A172 (cell line): Measurements from ENCODE around the gene YOD1.

- RAMPAGE, long total RNA = no peak
Measured at GRCh38 chr1:206568142-206568726, 44.0 kb downstream of the EIF2D start.

- RAMPAGE, long total RNA = no peak
Measured at GRCh38 chr1:206573291-206574504, 38.6 kb downstream of the EIF2D start.

DNA sequence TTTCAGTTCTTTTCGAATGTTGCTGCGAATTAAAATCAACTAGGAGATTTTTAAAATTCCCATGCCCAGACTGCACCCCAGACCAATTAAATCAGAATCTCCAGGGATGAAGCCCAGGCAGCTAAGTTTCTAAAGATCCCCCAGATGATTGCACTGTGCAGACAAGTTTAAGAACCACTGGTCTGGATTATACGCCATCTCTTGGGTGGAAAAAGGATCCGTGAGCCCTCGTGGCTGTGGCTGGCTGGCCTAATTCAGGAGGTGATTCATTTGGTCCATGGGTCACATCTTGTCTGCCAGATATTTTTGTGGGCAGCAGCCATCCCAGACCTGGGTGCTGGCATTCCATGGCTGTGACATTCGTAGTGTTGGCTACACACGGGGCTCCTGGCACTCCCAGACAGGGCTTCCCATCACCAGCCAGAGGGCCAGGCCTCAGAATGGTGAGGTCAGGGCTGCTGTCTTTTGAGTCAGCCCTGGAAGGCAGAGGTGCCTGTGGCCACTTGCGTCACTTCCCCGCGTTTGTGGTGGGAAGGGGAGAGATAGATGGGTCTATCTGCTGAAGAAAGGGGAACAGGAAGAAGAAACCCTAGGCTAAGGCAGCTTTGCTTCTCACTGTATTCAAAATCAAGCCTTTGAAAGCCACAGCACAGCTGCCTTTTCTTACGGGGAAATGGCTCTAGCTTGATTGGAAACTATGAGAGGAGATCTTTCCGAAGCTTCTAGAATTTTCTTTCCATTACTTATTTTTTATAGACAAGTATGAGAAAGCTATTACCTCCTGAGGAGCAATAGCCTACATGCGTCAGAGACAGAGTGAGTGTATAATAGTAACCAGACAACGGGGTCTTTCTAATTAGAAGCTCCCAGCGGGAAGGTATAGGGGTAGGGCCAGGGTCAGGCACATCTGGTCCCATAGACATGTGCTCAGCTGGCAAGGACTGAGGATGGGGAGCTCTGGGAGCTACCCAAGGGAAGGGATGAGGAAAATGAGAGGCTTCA, 32.3 kb downstream of the EIF2D start:
- RAMPAGE, long total RNA = no peak

- RAMPAGE, long total RNA = no peak
Measured at GRCh38 chr1:206587060-206587807, 25.0 kb downstream of the EIF2D start.

DNA sequence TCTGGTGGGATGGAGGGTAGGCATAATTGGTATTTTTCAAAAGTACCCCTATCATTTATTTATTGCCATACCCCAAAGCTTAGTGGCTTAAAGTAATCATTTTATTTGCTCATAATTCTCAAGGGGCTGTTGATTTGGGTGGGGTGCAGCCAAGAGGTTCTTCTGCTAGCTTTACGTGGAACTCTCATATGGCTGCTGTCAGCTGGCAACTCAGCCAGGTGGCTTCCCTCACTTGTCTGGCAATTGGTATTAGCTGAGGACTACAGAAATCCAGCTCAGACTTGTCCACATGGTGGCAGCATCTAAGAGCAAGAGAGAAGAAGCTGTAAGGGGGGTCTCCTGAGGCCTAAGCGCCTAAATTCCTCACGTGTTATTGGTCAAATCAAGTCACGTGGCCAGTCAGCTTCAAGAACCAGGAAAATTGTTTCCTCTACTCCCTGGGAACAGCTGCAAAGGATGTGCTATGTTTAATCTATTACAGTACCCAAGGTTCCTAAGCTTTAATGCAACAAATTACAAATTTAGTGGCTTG, 4.3 kb upstream of the DYRK3 start:
- RAMPAGE, long total RNA = no peak

- RAMPAGE, long total RNA = no peak
Measured at GRCh38 chr1:206700229-206701452, 15.9 kb downstream of the MAPKAPK2 start.

- RAMPAGE, long total RNA = no peak
Measured at GRCh38 chr1:206925293-206925834, 3.6 kb upstream of the FCMR start.

DNA sequence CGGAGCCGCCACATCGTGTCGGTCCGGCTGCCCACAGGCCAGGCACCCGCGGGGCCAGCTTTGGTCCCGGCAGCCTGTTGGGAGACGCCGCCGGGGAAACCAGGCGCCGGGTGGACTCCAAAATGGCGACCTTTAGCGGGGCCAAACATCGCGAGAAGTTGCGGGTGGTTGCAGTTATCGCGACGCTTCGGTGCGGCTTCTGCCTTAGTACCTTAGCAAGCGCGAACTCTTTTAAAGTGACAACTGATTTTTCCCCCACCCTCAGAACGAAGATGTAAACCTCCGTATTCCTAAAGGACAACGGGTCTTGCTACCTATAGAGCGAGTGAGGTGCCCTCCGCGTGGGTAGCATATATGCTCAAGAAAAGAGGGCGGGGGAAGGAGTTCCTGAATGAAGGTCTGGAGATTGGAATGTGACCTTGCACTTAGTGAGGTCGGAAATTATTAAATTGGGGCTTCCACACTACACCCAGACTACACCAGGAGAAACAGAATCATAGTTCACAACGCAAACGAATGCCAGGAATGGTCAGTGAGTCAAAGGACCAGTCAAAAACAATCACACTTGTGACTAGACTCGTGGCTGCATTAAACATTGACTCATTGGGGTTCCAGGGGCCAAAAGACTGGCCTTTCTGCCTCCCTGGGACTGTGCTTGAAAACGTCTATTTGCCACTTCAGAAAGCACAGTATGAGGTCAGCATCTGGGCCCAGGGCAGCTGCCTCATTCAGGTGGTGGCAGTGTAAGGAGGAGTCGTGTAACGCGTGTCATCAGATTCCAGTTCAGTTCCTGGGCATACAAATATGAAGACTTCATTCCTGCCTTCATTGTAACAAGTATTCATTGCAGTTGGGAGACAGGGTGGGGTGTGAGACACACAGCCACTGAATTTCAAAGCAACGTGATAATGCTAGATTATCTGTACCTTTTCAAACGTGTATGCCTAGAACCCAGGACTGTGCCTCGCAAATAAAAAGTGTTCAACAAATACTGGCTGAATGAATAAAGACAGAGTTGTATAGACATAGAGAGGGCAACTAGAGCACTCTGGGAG, at the start of gene YOD1:
Gene YOD1, minus strand, starts transcription at position 327 of the 1,055 bp plus-strand sequence.
- RAMPAGE, long total RNA = start-site peak on the minus strand centred at position 104 of the sequence, 67 bp wide, 14 and 14 reads in 2 replicates

DNA sequence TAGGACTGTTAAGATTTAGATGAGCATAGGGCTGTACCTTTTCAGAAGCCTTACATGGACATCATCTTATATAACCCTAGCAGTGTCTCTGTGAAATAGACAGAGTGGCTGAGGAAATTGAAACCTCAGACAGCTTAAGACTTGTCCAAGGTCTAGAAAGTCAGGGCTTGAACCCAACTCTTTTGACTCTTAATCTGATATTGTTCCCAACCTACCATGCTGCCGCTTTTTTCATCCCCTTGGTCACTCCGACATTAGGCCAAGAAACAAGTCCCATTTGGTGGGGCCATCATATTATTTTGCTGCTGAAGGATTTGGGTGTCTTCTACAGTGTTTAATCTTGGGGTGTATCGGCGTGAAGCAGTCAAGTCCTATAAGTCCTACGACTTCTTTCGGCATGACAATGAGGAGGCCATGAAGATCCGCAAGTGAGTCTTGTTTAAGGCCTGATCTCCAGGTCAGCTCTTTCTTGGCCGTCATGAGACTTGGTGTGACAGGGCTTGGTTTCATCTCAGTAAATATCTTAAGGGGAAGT, 9.3 kb downstream of the PFKFB2 start:
- RAMPAGE, long total RNA = no peak

DNA sequence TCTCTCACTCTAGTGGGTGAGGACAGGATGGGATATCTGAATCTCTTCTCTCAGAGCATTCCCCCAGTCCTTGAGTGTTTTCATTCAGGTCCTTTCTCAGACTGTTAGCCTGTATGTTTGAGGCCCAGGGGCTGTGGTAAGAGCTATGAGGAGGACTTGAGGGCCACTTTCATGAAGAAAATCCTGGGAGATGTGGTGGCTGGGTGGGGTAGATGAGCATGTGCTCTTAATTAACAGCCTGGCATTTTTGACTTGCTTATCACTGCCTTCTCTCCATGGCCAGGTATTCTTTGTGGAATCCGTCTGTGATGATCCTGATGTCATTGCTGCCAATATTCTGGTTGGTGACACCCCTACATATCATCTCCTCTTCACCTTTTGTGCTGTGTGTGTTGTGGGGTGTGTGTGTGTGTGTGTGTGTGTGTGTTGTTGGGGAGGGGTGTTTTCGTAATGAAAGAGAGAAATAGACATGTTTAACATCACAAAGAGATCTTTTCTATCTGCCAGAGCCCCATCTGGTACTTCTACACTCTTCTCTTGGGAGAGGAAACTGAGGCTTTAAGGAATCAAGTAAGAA, 10.5 kb downstream of the PFKFB2 start:
- RAMPAGE, long total RNA = no peak

- RAMPAGE, long total RNA = no peak
Measured at GRCh38 chr1:207081158-207081604, 7.5 kb upstream of the C4BPB start.

DNA sequence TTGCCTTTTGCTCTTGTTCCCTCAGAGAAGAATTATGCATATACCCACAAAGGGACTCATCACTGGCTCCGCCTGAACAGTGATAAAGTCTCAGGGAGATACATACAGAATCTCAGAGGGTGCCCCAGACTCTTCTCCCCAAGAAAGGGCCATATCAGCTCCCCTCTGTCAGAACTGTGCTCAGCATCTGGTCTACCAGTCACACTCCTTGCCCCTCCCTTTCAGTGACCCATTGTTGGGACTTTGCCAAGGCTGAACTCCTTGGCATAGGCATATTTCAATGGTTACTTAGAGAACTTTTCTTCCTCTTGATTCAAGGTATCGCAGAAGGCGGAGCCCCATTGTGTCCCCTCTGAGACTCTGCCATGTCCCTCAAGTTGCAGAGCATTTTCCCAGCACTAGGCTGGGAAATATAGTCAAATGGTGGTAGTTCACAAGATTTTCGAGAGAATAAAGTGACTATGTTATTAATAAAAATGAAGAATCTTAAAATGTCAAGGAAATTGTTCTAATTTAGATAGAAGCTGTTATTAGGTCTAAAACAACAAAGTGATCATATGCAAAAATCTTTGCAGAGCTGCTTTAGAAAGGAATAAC, 102.4 kb upstream of the CD55 start:
- RAMPAGE, long total RNA = no peak

GRCh38 chr1:207328763-207329697, 7.6 kb downstream of the CD55 start:
- RAMPAGE, long total RNA = no peak

GRCh38 chr1:207330868-207331458, 9.5 kb downstream of the CD55 start:
- RAMPAGE, long total RNA = no peak

GRCh38 chr1:207334865-207335566, 13.5 kb downstream of the CD55 start:
- RAMPAGE, long total RNA = no peak

GRCh38 chr1:207589425-207590039, 55.4 kb upstream of the CR1L start:
- RAMPAGE, long total RNA = no peak

DNA sequence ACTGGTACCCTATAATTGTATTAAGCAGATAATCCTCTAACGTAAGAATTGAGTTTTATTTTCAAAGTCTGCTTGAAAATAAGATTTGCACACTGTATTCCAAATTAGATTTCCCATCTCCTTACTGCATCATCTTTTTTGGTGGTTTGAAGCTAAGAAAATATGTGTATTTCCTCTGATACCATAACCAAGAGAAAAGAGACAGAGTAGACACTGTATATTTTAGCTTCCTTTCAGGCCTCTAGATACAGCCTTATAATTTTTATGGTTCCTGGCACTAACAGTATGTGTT, 51.2 kb downstream of the CD46 start:
- RAMPAGE, long total RNA = no peak

- RAMPAGE, long total RNA = no peak
Measured at GRCh38 chr1:207825679-207826290, 73.9 kb downstream of the CD46 start.

DNA sequence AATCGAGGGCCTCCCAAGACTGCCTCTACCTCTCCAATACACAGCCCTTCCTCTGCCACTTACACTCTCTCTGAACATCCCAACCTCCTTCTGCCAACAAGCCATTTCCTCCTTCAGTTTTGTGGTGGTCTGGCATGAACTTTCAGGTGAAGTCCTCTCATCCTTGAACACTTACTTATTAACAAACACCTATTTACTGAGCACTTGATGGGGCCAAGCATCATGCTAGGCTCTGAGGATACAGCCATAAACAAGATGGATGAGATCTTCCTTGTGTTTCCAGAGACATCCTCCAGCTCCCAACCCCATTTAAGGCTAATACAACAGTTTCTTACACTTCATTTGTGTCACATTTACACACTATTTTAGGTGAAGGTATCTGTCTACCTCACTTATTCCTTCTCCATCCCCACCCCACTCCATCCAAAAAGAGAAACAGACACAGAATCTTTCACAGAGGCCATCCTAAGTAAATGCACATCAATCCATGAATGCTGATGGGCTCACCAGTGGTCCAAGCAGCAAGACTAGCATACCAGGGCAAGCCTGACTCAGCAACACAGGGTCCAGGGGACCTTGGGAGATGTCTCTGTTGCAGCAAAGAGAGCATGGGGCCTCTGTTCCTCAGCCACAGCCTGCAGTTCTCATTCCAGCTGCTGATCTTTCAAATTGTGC, 54.9 kb downstream of the CD34 start:
- RAMPAGE, long total RNA = no peak

DNA sequence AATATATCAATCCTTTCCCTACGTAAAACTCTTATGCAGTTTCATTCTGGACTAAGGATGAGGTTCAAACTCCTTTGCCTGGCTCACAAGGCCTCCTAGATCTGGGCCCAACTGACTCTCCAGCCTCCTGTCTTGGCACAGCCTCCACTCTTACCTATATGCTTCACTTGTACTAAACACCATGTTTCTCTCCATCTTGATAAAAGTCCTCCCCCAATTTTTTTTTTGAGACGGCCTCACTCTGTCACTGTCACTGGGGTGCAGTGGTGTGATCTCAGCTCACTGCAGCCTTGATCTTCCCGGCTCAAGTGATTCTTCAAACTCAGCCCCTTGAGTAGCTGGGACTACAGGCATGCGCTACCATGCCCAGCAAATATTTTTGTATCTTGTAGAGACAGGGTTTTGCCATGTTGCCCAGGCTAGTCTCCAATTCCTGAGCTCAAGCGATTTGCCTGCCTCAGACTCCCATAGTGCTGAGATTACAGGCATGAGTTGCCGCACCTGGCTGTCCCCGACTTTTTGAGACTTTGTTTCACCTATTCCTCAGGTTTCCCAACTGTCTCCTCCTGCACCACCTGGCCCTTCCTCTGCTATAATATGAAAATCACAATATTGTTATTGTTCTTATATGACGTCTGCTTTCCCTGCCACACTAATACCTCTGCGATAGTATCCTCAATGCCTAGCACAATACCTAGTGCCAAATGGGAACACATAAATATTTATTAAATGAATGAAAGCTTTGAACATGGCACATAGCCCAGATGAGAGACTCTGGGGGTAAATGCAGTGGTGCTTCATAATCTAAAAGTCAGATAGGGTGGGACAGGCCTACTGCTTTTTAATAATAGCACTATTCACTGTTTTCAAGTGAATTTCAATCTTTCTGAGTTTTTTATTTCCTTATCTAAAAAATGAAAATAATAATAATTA, 39.6 kb downstream of the CD34 start:
- RAMPAGE, long total RNA = no peak